ENCODE measurements around the genes LMNA and BCAN.

GRCh38 chr1:155678800-155679383, 9.7 kb downstream of the YY1AP1 start:
- PRO-cap: no peak

DNA sequence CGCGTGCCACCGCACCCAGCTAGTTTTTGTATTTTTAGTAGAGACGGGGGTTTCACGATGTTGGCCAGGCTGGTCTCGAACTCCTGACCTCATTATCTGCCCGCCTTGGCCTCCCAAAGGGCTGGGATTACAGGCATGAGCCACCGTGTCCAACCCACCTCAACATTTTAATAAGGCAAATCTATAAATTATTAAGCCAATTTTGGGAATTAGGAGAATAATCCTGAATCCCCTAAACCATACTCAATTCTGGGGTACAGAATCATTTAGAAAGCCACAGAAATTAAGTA, 11.1 kb upstream of the RIT1 start:
- PRO-cap: no peak

DNA sequence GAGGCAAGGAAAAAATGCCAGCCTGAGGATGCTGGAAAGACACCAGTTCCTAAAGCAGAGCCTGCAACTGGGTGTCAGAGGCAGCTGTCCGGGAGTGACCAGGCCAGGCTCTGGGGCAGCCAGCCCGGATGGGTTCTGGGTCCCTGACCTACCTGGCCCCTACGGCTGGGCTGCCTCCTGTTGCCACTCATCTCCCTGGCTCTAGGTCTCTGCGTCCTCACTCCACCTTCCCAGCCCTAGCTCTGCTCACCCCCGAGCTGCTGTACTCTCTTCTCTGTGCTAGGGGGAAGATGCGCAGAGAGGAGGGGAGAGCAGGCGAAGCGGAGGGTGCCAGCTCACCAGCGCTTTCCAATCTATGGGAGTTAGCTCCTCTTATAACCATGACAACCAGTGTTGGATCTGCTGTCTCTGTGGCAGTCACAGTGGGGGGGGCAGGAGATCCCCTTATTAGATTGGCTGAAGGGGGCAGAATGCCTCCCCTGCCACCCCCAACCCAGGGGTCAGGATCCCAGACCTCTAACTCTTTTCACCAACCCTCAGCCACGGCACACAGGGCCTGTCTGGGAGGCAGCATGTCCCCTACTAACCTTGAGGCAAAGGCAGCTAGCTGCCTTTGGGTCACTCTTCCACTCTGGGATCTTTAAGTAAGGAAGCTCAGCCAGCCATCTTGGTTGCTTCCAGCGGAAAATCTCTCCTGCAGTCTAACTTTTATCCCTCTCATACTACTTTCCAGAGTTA, 8.8 kb downstream of the ARHGEF2 start:
- PRO-cap: no peak

GRCh38 chr1:155984177-155984794, 5.9 kb upstream of the ARHGEF2 start:
- PRO-cap: no peak

DNA sequence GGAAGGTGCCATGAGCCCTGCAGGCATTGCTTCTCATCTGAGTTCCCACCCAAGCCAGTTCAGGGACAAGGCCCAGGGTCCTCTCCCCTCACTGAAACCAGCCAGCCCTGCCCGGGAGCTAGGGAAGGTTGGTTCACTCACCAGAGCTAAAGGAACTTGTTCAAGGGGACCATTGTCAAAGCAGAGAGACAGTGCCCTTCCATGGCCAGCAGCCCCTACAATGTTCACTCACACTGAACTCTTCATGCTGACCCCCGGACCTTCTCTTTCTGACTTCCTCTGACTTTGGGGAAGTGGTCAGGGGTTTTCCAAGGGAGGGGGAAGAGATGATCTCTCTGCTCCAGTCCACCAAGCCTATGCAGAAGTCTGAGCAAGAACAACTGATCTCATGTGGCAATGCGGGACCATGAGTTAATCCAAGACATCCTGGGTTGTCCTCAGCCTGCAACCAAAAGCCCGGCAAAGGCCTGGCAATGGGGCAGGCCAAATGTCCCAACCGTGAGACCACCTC, 11.6 kb upstream of the ARHGEF2 start:
- PRO-cap: no peak

- PRO-cap: no peak
Observed at GRCh38 chr1:156041613-156041985, 12.0 kb downstream of the UBQLN4 start.

GRCh38 chr1:156114652-156114943, at the start of gene LMNA:
LMNA (plus strand) TSS chr1:156114711.
- PRO-cap: bidirectional peak, plus-strand start at chr1:156114710, minus-strand start at chr1:156114623

DNA sequence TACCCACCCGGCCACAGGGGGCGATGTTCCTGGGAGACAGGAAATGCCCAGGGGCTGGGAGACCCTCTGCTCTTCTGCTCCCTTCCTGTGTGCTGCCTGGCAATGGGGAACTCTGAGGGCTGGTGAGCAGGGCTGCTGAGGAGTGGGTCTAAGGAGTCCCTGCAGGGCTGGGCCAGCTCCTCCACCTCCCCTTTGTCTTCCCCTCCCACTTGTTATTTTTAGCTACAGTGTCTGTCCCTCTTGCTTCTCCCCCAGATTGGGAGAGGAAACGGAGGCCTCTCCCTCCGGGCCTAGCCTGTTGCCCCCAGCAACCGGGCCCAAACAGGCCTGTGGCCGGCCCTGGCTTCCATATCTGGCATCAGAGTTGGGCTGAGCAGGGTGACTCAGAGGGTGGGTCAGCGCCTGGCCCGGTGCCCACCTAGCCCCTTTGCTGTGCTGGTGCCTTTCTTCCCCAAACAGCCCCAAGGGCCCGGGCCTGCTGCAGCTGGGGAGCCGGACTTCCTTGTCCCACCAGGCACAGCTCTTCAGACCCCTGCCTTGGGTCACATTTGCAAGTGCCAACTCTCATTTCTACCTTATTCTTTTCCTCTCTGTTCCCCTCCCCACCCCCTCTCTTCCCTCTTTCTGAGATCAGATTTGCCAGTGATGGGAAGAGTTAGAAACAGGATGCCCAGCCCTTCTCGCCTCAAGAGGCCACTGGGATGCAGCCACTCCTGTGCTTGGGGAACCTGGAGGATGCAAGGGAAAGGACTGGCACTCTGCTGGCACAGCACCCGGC, 11.8 kb downstream of the LMNA start:
- PRO-cap: no peak

- PRO-cap: no peak
Observed at GRCh38 chr1:156210126-156210740, 2.6 kb upstream of the PMF1 start.

DNA sequence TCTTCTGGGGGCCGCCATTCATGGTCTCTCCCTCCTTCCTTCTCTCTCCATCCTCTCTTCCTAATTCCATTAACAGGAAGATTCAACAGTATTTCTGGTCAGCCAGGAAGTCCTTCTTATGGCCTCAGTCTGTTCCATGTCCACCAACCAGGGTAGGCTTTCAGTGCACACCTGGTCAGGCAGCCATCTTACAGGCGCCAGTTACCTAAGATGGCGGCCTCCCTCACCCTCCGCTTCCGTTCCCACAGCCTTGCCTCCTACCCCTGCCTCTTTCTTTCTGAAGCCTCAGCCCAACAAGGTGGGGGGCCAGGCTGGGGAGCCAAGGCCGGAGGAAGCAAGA, 43.5 kb downstream of the RHBG start:
- PRO-cap: no peak

DNA sequence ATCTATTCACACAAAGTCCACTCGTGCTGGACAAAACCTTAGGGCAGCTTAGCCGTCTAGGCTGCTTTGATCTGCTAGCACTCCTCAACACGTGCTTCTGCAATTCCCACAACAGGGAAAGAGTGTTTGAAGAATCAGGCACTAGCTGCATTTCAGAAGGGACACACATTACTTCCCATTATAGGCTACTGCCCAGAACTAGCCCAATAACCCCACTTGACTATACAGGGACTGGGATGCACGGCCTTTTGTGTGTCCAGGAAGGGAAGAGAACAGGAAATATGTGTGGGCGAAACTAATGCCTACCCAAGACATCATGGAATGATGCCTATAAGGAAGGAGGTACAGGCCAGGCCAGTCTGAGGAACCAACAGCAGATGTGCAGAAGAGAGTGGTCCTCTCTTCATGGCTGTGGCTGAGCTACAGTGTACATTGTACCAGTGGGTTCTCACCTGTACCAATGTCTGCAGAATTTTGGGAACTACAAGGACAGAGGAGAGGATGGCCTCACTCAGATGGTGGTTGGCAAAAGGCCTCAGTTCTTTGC, 39.2 kb downstream of the MEF2D start:
- PRO-cap: no peak

- PRO-cap: no peak
Observed at GRCh38 chr1:156463569-156464365, 36.8 kb downstream of the MEF2D start.

GRCh38 chr1:156478879-156479444, 21.6 kb downstream of the MEF2D start:
- PRO-cap: no peak

GRCh38 chr1:156481716-156482184, 18.8 kb downstream of the MEF2D start:
- PRO-cap: no peak

DNA sequence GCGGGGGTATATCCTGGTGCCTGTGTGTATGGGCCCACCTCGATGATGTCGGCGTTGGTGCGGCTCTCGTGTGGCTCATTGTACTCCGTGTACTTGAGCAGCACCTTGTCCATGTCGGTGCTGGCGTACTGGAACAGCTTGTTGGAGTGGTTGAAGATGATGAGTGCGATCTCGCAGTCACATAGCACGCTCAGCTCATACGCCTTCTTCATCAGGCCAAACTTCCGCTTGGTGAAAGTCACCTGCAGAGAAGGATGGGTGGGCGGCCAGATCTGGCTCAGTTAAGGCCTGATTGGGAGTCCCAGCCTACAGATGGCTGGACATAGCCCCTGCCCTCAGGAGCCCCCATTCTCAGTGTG, 18.2 kb downstream of the MEF2D start:
- PRO-cap: no peak

GRCh38 chr1:156483195-156483693, 17.3 kb downstream of the MEF2D start:
- PRO-cap: no peak

DNA sequence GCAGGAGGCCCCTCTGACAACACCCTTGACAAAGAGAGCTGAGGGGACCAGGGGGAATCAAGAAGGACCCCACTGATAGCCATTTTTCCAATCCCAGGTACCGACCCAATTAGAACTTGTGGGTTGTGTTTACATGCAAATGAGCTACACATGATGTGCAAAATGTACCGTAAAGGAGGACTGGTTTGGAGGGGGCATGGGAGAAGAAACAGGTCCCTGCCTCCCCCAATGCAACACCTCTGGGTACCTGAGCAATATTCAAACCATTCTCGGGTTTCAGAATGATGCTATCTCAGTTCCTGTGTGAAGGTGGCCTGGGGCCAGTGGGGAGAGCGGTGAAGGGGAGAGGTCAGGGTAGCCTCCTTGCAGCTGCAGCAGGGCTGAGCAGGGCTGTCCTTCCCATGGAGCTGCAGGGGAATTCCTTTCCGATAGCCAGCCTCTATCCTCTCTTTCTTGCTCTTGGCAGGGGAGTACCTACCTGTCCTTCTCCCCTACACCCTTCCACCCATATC, 12.1 kb downstream of the MEF2D start:
- PRO-cap: no peak

DNA sequence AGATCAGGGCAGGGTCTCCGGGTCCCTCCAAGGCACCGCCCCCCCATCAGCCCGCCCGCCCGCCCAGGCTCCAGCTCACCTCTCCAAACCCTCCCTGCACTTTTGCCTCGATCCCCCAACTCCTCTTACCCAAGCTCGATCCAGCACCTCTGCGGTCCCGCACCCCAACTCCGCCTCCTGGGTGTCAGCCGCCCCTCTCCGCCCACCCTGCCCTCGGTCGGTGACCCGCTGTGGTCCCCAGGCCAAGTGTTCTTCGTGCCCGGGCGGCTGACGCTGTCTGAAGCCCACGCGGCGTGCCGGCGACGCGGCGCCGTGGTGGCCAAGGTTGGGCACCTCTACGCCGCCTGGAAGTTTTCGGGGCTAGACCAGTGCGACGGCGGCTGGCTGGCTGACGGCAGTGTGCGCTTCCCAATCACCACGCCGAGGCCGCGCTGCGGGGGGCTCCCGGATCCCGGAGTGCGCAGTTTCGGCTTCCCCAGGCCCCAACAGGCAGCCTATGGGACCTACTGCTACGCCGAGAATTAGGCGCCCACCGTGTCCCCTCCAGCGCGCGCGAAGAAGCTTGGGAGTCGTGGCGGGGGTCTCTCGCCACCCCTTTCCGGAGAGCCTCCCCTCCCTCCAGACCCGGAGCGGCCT, 5.8 kb downstream of the HAPLN2 start:
- PRO-cap: no peak

- PRO-cap: no peak
Observed at GRCh38 chr1:156641622-156642257, at the start of gene BCAN. BCAN (plus strand) TSS chr1:156642117.

DNA sequence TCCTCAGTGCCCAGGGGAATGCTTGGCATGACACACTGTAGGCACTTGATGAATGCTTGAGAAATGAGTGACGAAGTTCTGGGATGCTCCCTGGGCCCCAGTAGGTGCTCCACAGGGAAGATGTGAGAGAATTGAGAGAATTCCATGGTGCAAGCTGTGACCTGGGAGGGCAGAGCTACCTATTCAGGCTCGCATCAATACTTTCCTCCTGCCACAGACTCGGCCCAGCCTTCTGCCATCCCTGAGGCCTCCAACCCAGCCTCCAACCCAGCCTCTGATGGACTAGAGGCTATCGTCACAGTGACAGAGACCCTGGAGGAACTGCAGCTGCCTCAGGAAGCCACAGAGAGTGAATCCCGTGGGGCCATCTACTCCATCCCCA, 9.3 kb downstream of the BCAN start:
- PRO-cap: no peak